Cardiac atrium fibroblast (primary cell): Measurements from ENCODE around the genes FAHD2A and TRIM43.

- RAMPAGE, long total RNA = no peak
These were observed 169.9 kb downstream of the RPIA start for GRCh38 chr2:88861275-88861802.

DNA sequence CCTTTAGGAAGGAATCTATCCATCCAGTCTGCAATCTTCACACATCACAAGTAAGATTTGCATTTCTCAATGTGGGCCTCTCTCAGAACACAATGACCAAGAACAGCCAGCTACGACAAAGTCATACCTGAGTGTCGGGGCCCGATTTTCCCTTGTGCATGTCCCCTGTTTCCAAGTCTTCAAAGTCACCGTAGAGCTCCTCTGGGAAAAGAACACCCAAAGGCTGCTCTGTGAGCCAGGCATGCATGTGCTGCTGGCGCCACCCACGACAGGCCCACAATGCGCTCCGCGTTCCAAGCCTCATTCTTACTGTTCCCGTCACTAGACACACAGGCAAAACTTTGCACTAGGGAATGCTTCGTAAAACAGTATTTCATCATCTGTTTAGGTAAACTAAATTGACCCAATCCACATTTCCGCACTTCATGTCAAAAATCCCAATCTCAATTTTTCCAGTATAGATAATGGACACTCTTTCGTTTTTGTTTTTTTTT, 384.0 kb upstream of the AQP7B start:
- RAMPAGE, long total RNA = no peak

GRCh38 chr2:95076682-95077255, 44.8 kb downstream of the MRPS5 start:
- RAMPAGE, long total RNA = no peak

- RAMPAGE, long total RNA = no peak
These were observed 1.2 kb downstream of the ZNF514 start for GRCh38 chr2:95158397-95158950.

DNA sequence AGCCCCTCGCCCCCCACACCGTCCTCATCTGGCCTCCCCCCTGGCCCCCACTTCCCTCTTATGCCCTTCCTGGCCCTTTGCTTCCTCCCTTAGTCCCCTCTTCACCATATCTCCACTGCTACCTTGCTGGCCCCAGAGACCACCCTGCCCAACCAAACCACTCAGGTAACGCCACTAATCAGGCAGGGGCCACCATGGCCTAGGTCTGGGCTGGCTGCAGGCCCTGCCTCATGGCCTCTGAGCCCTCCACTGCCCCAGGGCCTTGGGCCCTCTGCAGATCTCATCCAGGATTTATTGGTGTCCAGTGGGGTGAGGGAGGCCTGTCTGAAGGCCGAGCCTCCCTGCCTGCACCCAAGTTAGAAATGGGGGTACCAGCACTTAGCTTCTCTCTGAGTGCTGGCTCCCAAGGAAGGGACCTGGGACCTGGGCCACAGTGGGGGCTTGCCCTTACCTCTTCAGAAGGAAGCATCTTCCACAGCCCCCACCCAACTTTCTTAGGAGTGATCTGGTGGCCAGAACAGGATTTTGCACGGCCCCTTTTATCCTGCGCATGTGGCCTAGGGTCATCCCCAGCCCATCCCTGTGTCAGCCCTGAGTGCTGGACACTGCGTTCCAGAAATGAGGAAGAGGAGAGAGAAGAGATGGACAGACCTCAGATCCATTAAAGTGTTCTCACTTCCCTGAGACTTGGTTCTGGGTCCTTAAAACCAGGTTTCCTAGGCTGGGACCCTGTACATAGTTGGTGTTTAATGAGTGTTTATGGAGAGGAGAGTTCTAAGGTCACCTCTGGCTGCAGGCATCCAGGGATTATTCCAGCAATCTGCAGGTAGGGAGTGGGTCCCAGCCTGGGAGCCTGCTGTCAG, 7.3 kb upstream of the KCNIP3 start:
- RAMPAGE, long total RNA = no peak

GRCh38 chr2:95390470-95390875, 12.0 kb upstream of the FAHD2A start:
- RAMPAGE, long total RNA = no peak

DNA sequence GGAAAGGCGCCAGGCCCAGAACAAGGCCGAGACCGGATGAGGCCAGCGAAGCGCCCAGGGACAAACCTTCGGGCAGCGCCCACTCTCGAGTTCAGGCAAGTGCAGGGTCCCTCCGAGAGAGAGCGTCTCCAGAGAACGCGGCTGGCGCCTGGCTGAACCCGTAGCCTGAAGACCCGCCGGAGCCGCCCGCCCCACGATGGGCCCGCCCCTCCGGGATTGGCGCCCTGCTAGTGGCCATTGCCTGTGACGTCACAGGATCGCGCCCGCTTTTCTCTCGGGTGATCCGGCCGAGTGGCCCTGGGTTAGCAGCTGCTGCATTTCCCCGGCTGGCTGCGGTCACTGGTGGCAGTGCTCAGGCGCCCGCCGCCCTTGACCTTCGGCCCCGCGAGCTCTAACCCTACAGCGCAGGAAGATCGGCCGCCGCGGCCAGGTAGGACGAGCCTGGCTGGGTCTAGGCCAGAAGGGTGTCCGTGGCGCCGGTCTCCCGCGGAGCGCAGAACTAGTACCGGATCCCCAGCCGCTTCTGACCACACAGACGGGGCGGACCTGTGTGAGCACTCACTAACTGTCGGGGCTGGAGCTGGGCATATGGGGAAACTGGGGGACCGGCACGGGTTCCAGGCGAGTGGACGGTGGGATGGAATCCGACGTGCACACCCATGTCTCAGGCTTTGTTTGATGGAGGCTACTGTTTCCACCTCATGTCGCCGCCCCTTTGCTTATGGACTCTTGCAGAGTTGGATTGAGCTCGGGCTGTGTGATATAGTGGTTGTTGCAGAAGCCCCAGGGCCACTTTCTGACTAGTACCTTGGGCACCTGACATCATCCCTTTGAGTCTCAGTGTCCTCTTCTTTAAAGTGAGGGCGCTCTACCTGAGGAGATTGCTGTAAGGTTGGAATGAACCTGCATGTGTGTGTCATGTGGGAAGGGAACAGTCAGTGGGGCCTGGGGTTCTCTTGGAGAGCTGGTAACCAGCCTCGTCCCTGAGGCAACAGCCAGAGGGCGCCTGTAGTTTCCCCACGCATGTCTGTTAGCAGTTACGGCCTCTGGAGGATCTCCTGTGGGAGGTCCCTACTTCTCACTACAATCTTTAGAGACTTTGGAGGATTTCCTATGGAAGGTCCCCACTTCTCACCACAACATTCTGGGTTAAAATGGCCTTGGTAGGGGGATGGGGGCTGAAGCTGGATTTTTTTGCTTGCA, at the start of gene FAHD2A:
FAHD2A (plus strand) TSS at position 266 of the 1,203 bp plus-strand sequence.
- RAMPAGE, long total RNA = no peak

GRCh38 chr2:95591805-95592197, at the start of gene TRIM43:
TSS of gene TRIM43 (plus strand) at chr2:95592001.
- RAMPAGE, long total RNA = no peak

- RAMPAGE, long total RNA = no peak
These were observed 109.3 kb downstream of the ANKRD36C start for GRCh38 chr2:95882228-95882722.

- RAMPAGE, long total RNA = no peak
These were observed 28.3 kb upstream of the GPAT2 start for GRCh38 chr2:96062971-96063483.

GRCh38 chr2:96132710-96133069, 5.6 kb downstream of the ASTL start:
- RAMPAGE, long total RNA = no peak

DNA sequence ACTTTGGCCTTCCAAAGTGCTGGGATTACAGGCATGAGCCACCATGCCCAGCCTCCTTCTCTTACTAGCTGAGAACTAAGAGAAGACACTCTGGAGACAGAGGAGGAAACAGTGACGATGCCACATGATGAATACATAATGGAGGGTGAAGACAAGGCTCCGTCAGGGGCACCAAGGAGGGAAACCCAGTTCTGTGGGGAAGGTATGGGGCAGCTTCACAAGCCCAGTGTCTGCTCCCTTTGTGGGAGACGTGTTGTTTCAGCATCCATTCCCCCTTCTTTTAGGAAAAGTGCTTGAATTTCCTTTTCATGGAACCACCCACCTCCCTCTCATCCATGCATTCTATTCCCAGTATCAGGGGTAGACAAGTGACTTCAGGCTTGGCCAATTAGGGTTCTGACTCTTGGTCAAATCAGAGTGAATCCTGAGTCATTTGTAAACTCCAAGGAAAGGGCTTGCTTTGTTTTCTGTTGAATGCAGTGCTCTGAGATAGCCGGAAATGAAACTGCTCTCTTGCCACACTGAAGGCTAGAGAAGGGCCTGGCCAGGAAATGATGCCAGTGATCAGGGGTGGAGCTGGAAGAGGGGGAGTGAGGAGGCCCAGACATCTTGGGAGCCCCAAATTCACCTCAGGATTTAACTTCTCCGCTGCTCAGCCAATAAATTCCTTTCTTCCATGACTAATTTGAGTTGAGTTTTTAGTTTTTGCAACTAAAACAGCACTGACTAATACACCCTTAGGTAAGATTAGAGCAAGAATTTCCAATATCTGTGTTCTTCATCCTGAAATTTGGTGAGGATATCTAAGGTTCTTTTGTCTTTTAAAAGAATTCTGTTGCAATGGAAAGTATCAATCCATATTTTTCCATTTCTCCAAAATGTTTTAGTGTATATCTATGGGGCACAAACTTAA, 23.6 kb downstream of the TMEM127 start:
- RAMPAGE, long total RNA = no peak

DNA sequence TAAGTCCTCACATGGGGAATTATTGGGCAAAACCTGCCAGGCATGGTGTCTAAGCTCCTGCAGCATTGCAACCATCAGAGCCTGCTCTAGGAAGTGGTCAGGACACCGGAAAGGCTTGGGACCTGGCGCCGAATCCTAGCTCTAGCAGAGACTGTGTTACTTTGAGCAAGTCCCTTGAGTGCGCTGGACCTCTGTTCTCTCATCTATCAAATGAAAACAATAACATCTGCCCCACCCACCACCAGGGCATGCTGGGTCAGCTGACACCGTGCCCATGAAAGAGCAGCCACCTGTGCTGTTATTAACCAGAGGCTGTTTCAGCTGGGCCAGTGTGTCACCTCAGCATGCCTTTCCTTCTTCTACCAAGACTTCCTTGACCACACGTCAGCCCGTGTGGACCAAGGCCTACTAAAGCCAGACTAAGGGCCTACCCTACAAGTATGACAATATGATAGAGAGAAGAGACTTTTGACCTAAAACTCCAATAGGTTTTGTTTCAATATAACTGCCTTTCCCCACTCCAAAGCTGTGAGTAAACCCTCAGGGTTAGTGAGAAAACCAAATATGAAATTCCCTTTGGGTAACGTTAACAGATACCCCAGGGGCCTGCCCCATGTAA, 6.1 kb downstream of the TMEM127 start:
- RAMPAGE, long total RNA = no peak

GRCh38 chr2:96315606-96316126, 9.5 kb upstream of the ITPRIPL1 start:
- RAMPAGE, long total RNA = no peak

DNA sequence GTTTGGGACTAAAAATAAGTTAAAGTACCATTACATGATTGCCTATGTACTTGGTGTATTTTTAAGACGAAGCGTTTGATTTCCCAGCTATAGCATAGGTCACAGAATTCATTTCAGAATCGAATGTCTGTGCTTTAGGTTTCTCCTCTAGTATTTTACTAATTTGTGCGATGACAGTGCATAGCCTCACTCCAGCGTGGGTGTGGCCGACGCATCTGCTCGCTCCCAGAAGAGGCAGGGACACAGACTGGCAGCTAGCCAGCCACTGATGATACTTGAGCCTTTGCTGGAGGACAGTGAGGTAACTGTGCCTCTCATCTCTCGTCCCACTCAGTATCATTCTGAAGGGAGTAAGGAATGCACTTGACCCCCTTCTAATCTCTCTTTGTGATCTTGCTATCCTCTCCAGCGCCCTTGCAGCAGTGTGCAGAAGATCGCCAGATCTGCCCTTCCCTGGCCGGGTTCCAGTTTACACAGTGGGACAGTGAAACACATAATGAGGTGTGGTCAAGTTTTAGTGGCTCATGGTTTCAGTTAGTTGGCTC, 17.4 kb downstream of the NCAPH start:
- RAMPAGE, long total RNA = no peak

- RAMPAGE, long total RNA = no peak
These were observed 34.6 kb downstream of the NEURL3 start for GRCh38 chr2:96470357-96471083.

DNA sequence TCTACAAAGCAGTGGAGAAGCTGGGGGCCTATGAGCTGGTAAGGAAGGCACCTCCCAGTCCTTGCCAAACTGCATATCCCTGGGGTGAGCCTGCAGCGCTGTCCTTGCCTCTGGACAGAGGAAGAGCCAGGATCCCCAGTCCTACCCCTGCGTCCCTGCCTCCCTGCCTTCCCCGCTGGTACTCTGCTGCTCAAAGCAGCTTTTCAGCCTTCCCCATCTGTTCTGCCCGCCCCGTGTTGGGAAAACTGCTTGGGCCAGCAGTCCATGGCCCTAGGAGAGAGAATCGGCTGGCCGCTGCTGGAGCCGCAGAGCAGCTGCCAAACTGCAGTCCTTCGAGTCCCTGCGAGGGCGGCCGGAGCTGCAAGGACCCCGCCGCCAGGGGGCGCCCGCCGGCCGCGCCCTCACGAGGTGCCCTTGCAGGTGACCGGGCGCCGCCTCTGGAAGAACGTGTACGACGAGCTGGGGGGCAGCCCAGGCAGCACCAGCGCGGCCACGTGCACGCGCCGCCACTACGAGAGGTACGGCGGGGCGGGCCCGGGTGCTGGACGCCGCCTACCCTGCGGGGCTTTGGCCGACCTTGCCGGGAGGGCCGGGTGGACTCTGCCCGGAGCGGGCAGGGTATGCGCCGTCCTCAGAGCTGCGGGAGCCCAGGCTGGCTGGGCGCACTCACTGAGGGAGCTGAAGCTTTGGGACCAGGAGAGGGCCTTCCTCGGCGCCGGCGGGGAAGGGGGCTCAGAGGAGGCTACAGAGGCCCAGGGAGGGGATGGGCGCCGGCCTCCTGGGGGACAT, 13.4 kb downstream of the ARID5A start:
- RAMPAGE, long total RNA = no peak

DNA sequence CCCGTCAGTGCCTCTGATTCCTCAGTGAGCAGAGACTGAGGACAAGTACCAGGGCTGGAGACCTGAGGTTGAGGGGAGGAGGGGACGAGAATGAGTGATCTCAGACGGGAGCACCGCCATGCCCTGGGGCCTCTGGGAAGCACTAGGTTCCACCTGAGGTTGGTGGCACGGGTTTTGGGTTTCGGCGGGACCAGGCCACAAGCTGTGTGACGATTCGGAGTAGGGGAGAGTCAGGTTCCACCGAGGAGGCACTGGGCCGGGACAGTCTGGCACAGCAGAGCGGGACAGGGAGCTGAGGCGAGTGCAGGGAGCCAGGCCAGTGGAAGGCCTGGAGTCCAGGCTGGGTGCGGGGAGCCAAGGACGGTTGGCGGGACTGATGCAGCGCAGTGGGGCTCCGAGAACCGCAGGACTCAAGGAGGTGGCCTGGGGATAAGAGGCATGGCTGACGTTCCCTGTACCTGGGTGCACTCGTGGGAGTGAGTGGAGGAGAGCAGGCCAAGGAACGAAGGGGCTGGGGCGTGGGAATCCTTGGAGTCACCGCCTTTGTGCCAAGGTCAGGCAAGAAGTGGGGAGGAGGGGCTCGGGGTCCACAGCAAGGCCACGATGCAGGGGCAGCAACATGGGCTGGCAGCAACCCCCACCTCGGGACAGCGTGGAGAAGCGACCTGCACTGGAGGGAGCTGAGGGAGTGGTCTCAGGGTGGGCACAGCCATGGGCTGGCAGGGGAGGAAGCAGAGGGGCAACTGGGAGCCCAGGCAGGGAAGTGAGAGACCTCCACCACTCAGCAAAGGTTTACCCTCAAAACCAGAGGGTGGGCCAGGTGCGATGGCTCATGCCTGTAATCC, 18.4 kb downstream of the ARID5A start:
- RAMPAGE, long total RNA = no peak

DNA sequence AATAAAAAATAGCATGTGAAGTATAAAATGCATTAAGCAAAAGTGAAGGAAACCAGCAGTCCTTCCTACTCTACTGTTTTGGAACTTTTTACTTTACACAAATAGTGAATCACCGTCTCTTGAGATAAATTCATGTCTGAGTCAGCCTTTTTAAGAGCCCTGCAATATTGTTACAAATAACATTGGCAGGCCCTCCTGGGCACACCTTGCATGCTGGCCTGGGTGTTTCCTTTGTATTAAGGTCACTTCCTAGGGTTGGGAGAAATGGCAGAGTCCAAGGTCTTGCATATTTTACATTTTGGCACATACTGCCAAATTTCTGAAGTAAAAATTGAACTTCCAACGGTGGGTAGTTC, 26.2 kb downstream of the CNNM4 start:
- RAMPAGE, long total RNA = no peak

GRCh38 chr2:96789400-96789649, 26.7 kb upstream of the CNNM3 start:
- RAMPAGE, long total RNA = no peak